Pericardium fibroblast (primary cell): ENCODE measurements around the genes KRTAP3-1, KRTAP4-7 and KRT33A.

GRCh38 chr17:40469870-40470573 is 26.8 kb downstream of the IGFBP4 start:
- RAMPAGE, long total RNA: no peak

GRCh38 chr17:40479973-40481098 is 21.1 kb downstream of the TNS4 start:
- RAMPAGE, long total RNA: no peak

GRCh38 chr17:40526552-40527027 is 25.2 kb upstream of the TNS4 start:
- RAMPAGE, long total RNA: no peak

- RAMPAGE, long total RNA: no peak
Observed at GRCh38 chr17:40551763-40552703, 13.2 kb downstream of the CCR7 start.

- RAMPAGE, long total RNA: no peak
Observed at GRCh38 chr17:40601445-40601914, 36.2 kb upstream of the CCR7 start.

GRCh38 chr17:40602601-40603294 is 37.5 kb upstream of the CCR7 start:
- RAMPAGE, long total RNA: no peak

DNA sequence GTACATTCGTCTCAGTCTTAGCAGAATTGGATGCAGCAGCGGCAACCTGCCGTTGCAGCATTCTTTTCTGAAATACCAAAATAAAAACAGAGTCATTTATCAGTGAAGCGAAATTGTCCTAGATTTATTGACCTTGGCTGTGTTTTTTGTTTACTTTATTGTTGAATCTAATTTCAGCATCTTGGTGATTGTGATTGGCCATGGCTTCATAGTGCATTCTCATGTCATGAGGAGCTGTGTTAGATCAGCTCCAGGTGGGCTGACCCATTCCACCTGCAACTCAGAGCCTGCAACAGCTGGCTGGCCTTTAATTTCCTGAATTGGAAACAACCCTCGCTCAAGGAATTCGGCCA is 16.5 kb downstream of the KRT24 start:
- RAMPAGE, long total RNA: no peak

DNA sequence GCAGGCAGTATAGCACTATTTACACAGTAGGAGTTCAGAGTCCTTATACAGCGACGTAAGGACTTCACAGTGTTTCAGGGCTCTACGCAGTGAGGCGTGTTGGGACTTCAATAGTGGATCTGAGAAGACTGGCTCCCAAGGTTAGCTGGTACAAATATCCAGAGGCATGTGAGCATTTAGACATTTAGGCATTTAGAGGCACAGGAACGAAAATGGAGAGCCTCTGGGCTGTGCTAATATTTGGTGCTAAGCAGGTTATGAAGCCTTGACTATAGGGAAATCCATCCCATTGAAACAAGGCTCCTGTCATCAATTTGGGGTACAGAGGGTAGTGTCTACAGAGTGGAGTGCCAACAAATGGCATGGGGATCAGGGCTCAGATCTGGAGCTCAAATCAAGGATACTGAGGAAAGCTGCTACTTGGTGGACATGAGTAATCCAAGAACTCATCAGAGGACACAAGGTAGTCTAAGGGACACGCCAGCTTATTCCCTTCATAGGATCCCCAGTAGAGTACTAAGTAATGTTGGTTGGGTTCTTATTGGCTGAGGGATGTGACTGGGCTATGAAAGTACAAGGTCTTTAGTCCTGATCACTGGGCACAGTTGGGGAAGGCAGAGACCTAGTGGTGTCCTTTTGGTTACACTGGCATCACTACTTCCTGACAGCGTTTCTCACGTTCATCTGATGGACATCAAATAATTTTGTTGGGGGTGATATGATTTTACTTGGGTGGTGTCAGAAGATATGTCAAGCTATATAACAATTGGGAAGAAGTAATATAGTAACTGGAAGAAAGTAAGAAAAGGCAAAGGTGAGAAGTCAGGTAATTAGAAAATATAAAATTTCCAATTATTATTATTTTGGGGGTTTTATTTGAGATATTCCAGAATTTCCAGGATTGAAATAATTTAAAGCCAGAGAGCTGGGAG is 5.2 kb downstream of the KRT10 start:
- RAMPAGE, long total RNA: no peak

DNA sequence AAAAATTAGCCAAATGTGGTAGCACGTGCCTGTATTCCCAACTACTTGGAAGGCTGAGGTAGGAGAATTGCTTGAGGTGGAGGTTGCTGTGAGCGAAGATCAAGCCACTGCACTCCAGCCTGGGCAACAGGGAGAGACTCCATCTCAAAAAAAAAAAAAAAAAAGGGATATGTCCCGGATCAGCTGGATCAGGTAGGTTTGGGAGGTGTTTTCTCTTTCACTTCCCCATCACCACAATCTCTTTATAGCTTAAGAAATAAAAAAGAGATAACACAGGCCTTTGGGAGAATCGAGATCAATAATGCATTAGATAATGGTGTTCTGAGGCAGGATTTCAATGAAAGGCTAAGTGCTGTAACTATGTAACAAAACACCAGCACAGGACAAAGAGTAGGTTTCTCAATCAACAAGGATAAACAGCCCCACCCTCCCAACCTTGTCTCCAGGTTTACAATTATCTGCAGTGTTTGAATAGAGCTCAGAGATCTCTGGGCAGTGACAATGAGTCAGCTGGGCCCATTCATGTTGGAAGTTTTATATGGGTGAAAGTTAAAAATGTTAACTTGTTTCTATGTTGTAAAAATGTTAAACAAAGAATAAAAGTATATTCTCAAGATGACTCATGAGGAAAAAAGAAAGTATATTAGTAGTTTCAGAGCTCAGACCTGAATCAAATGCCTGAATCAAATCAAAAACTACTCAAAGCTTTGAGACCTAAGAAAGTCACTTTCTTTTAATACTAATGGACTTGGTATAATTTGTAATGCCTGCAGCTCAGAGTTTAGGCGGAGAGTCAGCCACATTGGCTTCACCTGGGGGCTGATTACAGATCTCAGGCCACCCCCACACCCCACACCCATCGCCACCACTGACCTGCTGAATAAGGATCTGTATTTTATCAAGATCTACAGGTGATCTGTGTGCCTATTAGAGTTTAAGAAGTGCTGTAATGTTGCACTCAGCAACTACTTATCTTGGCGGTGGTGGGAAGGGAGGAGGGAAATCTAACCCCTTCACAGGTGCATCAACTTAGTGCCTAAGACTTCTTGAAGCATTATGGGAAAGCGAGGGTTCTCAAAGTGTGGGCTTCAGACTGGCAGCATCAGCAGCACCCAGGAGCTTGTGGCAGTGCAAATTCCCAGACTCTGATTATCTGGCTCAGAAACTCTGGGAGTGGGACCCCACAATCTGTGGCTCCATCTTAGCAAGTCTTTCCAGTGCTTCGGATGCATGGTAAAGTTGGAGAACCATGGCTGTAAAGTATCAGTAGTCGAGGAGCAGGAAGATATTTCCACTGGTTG is 17.2 kb upstream of the KRT20 start:
- RAMPAGE, long total RNA: no peak

- RAMPAGE, long total RNA: no peak
Observed at GRCh38 chr17:40926903-40927477, 10.5 kb downstream of the KRT23 start.

DNA sequence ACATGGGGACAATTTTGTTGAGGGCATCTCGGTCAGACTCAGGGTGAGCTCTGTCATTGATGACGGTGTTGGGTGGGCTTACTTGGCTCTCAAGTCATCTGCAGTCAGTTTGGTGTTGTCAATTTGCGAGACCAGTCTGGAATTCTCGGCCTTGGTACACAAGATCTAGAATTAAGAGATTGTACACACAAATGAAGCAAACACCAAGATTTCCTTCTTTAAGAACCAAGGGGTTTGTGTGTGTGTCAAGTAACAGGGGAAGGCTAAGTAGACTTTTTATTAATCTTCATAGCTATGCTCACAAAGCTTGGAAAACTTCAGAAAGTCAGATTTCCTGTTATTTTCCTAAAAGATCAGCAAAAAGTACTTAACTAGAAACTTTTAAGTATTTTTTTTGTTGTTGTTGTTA is 2.4 kb downstream of the KRT39 start:
- RAMPAGE, long total RNA: no peak

DNA sequence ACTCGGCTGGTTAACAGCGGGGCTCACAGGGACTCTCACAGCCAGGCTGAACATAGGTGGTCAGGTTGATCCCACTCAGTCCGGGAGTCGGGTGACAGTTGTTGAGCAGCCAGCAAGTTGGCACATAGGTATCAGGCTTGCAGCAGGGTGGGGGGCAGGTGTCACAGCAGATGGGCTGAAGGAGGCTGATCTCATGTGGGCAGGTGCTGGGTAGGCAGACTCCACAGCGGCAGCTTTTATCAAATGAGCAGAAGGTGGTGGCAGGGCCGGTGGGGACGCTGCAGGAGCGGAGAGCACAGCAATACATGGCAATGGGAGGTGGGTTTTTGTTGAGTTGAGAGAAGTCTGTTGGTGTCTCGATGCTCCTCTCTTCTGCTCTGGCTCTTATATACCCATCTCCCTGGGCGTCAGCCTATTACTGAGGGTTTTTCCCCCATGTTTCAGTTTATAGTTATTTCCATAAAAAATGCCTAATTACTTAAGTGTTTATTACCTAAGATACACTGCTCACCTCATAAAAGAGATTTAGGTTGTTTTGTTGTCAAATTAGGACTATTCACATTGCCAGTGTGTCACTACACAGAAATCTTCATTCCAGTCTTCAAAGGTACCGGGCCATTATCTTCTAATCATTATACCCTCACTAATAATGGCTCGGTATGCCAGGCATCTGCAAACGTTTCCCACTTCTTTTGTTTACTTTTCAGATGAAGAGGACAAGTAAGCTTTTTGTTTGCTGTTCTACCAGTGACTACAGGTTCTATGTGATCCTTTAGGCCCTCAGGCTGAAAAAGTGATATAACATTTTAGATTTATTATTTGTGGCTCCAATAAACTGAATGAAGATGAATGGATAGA is at the start of gene KRTAP3-1:
Gene KRTAP3-1, minus strand, starts transcription at position 361 of the 858 bp plus-strand sequence.
- RAMPAGE, long total RNA: no peak

- RAMPAGE, long total RNA: no peak
Observed at GRCh38 chr17:41083929-41084305, at the start of gene KRTAP4-7. Gene KRTAP4-7 (plus strand): TSS chr17:41084150.

- RAMPAGE, long total RNA: no peak
Observed at GRCh38 chr17:41350600-41351012, at the start of gene KRT33A. Gene KRT33A (minus strand): TSS chr17:41350828.

DNA sequence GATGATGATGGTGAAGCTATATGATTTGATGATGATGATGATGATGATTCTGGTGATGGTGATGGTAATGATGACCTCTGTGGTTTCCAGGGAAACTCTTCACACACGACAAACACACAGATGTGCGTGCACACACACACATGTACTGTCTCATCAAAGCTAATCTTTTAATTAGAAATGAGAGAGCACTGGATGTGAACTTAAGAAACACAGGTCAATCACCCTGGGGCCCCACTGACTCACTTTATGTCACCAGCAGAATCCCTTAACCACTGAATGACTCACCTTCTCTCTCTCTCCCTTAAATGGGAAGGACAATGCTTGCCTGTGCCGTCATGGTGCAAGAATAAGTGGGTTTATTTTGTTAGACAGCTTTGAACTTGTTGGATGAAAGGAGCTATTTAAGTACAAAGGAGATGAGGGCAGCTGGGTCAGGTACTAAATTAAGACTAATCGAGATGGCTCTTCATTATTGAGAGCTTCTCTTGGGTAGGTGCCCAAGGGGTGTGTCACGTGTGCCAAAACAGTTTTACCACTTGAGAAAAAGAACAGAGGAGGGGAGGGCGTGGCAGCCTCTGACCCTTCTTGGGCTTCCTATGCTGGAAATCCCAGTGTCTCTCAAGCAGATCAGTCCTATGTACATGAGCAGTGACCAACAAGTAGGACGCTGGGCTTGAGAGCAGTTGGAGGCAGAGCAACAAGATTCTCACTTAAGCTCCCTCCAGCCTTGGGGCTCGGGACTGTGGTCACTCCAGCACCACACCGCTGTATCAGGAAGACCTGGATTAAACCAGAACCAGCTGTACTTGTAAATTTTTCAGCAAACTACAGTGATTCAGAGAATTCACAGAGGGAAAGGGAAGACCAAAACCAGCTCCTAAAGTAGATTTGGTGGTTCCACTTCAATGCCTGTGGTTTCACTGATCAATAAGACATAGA is 6.7 kb upstream of the KRT31 start:
- RAMPAGE, long total RNA: no peak

- RAMPAGE, long total RNA: no peak
Observed at GRCh38 chr17:41510296-41510836, 5.0 kb upstream of the KRT13 start.

GRCh38 chr17:41584239-41584676 is 2.4 kb downstream of the KRT14 start:
- RAMPAGE, long total RNA: no peak

GRCh38 chr17:41688307-41688737 is 363 bp upstream of the EIF1 start:
- RAMPAGE, long total RNA: no peak

- RAMPAGE, long total RNA: no peak
Observed at GRCh38 chr17:41697196-41697640, 8.5 kb downstream of the EIF1 start.

GRCh38 chr17:41864265-41865018 is 781 bp downstream of the KLHL11 start:
- RAMPAGE, long total RNA: no peak